ENCODE measurements around the genes COL25A1, ANK2 and NDST4.

DNA sequence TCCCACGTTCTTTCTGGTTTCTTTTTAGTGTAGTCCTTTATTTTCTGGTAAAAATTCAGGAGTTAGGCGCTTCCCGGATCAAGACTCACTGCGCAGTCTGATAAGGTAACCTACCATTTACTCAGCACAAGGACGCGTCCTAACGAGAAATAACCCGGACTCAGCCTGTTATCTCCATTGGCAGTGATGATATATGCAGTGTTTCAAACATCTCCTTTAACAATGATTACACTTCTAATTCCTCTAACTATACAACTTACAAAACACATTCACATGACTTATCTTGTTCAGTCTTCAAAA, 393 bp upstream of the ETNPPL start:
- RRBS: 4% methylated on average over 6 of the region's 8 CpGs
CAGE:
- cytosol, long polyA plus RNA: no peak
- long polyA plus RNA: no peak
- nucleus, long polyA plus RNA: no peak

- RRBS: no CpG with 5 or more reads among the region's 83 CpGs
CAGE:
- cytosol, long polyA plus RNA: no peak
- long polyA plus RNA: no peak
- nucleus, long polyA plus RNA: no peak
Measured at GRCh38 chr4:109302224-109303144, at the start of gene COL25A1. Gene COL25A1 (minus strand): TSS chr4:109302658.

GRCh38 chr4:109434178-109435046, 797 bp downstream of the SEC24B start:
- RRBS: under 1% methylated on average over 5 of the region's 44 CpGs
CAGE:
- cytosol, long polyA plus RNA: no peak
- long polyA plus RNA: no peak
- nucleus, long polyA plus RNA: no peak

DNA sequence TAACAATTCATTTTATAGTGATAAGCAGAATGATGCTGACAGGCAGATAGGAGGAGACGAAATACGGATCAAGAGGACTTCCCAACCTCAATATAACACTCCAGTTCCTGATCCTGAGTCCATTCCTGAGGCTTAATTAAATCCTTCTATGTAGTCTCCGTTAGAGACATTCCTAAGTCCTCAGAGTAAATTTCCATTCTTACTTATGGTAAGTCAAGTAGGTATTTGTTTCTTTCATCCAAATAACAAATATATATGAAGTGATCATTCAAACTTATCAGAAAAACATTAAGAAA, 16.0 kb downstream of the MCUB start:
- RRBS: no CpG with 5 or more reads among the region's 3 CpGs
CAGE:
- cytosol, long polyA plus RNA: no peak
- long polyA plus RNA: no peak
- nucleus, long polyA plus RNA: no peak

GRCh38 chr4:109588180-109588677, 28.2 kb downstream of the MCUB start:
- RRBS: no CpG with 5 or more reads among the region's 4 CpGs
CAGE:
- cytosol, long polyA plus RNA: no peak
- long polyA plus RNA: no peak
- nucleus, long polyA plus RNA: no peak

DNA sequence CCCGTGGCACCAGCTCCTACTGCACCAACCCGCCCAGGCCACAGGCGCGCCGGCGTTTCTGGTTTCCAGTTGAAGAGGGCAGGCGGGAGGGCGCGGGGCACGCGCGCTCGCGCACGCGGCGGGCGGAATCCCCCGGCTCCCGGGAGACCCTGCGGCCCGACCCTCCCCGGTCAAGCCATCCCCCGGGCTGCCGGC, 1.5 kb downstream of the ELOVL6 start:
- RRBS: under 1% methylated on average over 16 of the region's 25 CpGs
CAGE:
- cytosol, long polyA plus RNA: no peak
- long polyA plus RNA: no peak
- nucleus, long polyA plus RNA: no peak

- RRBS: no CpG with 5 or more reads among the region's 3 CpGs
CAGE:
- cytosol, long polyA plus RNA: no peak
- long polyA plus RNA: no peak
- nucleus, long polyA plus RNA: no peak
Measured at GRCh38 chr4:110287117-110287451, 88.7 kb upstream of the ELOVL6 start.

GRCh38 chr4:110610824-110611824, 11.8 kb downstream of the PITX2 start:
- RRBS: 5% methylated on average over 3 of the region's 59 CpGs
CAGE:
- cytosol, long polyA plus RNA: no peak
- long polyA plus RNA: no peak
- nucleus, long polyA plus RNA: no peak

- RRBS: no CpG with 5 or more reads among the region's 2 CpGs
CAGE:
- cytosol, long polyA plus RNA: no peak
- long polyA plus RNA: no peak
- nucleus, long polyA plus RNA: no peak
Measured at GRCh38 chr4:112126973-112127634, 18.1 kb upstream of the FAM241A start.

GRCh38 chr4:112231183-112231686, 352 bp upstream of the AP1AR start:
- RRBS: under 1% methylated on average over 14 of the region's 35 CpGs
CAGE:
- cytosol, long polyA plus RNA: no peak
- long polyA plus RNA: no peak
- nucleus, long polyA plus RNA: no peak

DNA sequence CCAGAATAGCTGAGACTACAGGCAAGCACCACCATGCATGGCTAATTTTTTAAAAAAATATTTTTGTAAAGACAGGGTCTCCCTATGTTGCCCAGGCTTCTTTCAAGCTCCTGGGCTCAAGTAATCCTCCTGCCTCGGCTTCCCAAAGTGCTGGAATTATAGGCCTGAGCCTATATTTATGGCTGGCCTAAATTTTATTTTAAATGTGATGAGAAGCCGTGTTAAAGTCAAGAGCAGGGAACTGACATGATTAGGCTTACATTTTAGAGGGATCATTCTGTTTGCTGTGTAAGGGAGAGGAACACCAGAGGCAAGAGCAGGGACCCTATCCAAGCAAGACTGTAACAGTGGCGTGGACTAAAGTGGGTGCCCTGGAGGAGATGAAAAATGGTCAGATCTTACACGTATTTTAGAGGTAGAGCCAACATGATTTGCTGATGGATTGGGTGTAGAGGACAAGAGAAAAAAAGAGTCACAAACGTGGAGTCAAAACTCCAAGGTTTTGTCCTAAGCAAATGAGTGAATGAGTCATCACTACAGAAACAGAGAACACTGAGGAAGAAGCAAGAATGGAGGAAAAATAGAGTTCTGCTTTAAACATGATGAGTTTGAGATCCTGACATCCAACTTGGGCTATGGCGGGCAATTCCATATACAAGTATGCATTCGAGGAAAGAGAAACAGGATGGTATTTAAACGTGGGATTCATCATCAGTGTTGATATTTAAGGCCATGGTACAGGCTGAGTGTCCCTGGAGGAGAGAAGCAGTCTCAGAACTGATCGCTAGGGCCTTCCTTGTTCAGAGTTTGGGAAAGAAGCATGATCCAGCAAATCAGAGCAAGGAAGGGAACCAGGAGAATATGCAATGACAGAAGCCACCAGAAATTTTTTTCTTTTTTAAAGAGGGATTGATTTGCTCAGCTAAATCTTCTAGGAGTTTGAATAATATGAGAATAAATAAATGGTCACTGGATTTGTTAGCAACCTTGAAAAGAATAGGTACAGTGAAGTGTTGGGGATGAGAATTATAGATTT, 101.6 kb downstream of the ALPK1 start:
- RRBS: no CpG with 5 or more reads among the region's 9 CpGs
CAGE:
- cytosol, long polyA plus RNA: no peak
- long polyA plus RNA: no peak
- nucleus, long polyA plus RNA: no peak

GRCh38 chr4:112432188-112432487, 83.8 kb downstream of the NEUROG2 start:
- RRBS: no CpG with 5 or more reads among the region's 5 CpGs
CAGE:
- cytosol, long polyA plus RNA: no peak
- long polyA plus RNA: no peak
- nucleus, long polyA plus RNA: no peak

DNA sequence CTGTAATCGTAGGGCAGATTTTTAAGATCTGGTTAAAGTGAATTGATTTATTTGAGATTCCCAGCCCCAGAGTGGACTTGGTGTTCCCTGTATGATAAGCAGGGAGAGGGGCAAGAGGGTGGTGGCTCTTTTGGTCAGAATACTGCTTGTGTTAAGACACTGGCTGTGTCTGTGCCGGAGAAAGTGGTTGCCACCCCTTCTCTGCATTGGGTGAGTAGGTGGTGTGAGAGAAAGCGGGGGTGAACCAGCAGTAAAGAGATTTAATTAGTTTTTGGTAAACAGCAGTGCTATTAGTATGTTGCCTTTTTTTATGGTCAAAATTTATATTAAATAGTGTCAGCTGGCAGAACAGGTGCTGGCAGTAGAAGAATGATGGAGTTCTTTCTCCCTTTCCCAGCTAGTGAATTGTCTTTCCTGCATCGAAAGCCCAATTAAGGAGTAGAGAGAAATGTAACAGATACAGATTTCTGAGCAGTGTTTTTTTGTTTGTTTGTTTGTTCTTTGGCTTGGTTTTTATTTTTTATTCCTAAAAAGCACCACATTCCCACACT, 181.6 kb downstream of the LARP7 start:
- RRBS: no CpG with 5 or more reads among the region's 4 CpGs
CAGE:
- cytosol, long polyA plus RNA: no peak
- long polyA plus RNA: no peak
- nucleus, long polyA plus RNA: no peak

- RRBS: no CpG with 5 or more reads among the region's 17 CpGs
CAGE:
- cytosol, long polyA plus RNA: no peak
- long polyA plus RNA: no peak
- nucleus, long polyA plus RNA: no peak
Measured at GRCh38 chr4:113049348-113049975, at the start of gene ANK2. Gene ANK2 (plus strand): TSS chr4:113049653.

GRCh38 chr4:113068950-113069924, 19.8 kb downstream of the ANK2 start:
- RRBS: no CpG with 5 or more reads among the region's 8 CpGs
CAGE:
- cytosol, long polyA plus RNA: no peak
- long polyA plus RNA: no peak
- nucleus, long polyA plus RNA: no peak

DNA sequence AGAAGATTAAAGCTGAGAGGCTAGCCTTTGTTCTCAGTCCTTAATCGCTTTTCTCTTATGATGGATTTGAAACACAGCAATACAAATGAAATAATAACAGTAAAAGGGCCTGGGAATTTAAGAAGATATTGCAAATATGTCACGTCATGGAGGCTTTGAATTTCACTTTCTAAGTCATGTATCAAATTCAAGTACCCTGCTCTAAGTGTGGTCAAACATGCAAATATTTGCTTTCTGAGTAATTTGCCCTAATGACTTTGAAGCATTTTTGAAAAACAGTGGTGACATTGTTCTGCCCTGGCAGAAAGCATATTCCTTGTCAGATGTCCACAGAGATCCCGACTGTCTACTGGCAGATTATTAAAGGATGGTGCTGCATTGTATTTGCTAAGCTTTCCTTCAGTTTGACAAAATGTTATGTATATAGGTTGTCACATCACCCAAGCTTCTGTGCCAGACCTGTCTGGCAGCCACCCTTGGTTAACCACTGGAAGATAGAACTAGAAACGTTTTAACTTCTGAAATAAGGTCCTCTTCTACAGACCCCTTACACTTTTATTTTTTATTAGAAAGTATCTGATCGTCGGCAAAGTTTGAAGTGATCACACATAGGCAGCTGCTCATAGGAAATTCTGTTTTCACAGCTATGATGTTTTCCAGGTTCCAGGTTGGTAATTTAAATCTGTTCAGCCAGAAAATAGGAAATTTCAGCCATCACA, 92.5 kb downstream of the ANK2 start:
- RRBS: no CpG with 5 or more reads among the region's 6 CpGs
CAGE:
- cytosol, long polyA plus RNA: no peak
- long polyA plus RNA: no peak
- nucleus, long polyA plus RNA: no peak

- RRBS: no CpG with 5 or more reads among the region's 10 CpGs
CAGE:
- cytosol, long polyA plus RNA: no peak
- long polyA plus RNA: no peak
- nucleus, long polyA plus RNA: no peak
Measured at GRCh38 chr4:113146656-113147444, 97.4 kb downstream of the ANK2 start.

DNA sequence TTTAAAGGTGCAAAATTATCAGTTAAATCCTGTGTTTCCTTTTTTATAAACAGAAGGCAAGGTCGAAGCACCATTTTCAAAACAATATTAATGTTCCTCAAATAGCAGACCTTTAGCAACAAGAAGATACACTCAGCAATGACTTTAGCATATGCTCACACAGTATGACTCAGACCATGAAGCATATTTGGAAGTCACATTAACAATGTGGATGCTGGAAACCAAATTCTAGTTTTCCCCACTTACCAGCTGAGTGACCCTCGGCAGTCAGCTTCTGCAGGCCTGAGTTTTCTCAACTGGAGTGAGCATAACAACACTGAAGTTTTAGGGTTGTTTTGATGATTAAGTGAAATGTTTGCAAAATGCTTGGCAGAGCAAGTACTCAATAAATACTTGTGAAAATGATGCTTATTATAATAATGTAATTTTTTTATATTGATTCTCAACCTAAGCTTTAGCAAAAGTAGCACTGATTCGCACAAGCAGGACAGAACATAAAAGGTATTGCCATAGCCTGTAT, 130.6 kb downstream of the ANK2 start:
- RRBS: no CpG with 5 or more reads among the region's 3 CpGs
CAGE:
- cytosol, long polyA plus RNA: no peak
- long polyA plus RNA: no peak
- nucleus, long polyA plus RNA: no peak

DNA sequence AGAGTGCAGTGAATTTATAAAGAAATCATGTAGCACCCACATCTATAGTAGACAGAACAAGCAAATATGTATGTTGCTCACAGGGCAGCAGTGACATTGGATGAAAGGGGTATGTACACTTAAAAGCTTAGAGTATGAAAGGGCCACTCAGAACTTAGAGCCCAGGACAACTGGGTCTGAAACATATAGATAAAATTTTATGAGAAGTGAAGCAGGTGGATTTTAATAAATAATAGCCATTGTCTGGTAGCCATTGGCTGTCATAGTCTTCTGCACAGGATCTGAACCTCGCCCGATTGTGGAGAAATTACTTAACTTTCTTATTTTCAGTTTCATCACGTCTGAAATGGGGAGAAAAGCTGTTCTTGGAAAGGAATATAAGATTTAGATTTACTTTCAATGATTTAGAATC, 242.1 kb downstream of the ANK2 start:
- RRBS: no CpG with 5 or more reads among the region's 3 CpGs
CAGE:
- cytosol, long polyA plus RNA: no peak
- long polyA plus RNA: no peak
- nucleus, long polyA plus RNA: no peak

DNA sequence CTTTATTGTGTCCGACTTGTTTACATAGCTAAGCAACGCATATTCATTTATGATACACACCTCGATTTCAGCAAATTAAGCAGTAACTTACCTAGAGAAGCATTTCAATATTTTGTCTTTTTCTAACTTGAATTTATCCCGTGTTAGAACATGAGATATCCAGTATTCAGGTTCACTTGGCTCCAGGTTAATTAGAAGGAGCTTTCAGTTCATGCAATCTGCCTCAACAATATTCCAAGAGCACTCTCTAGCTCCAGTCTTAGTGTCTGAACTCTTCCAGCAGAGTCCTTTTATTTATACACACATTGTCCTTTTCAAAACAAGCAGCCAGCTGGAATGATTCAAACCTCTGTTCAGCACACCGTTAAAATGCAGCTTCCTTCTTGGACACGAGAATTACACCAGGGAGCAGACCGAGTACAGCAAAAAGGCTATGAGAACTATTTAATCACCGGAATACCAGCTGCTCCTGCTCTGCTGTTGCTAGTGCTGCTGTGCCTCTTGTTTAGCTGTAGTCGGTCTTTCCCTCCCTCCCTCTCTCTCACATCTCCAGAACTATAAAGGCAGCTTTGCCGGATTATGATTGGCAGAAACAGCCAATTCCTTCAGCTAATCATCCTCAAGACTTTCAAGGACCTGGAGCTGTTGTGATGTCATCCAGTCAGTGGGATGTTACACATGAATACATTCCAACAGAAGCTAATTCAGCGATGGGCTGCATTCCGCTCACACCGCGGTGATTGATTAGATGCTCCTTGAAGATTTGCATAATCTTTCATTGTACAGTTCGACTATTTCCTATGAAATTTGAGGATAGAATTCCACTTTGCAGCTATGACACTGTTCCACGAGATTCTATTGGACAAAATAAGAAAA, at the start of gene NDST4:
Gene NDST4, minus strand, starts transcription at position 268 of the 876 bp plus-strand sequence.
- RRBS: no CpG with 5 or more reads among the region's 16 CpGs
CAGE:
- cytosol, long polyA plus RNA: no peak
- long polyA plus RNA: no peak
- nucleus, long polyA plus RNA: no peak